AG09319 (cell line): ENCODE results near the genes PROC, IWS1 and AMMECR1L.

DNA sequence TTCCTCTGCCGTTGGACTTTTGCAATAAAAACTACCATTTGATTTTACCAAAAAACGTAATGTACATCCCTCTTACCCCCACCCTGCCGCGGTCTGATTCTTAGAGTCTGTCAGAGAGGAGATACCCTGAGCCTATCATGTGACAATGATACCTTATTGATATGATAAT lies 887 bp downstream of the GYPC start:
- RRBS = no CpG with 5 or more reads among the region's 4 CpGs

DNA sequence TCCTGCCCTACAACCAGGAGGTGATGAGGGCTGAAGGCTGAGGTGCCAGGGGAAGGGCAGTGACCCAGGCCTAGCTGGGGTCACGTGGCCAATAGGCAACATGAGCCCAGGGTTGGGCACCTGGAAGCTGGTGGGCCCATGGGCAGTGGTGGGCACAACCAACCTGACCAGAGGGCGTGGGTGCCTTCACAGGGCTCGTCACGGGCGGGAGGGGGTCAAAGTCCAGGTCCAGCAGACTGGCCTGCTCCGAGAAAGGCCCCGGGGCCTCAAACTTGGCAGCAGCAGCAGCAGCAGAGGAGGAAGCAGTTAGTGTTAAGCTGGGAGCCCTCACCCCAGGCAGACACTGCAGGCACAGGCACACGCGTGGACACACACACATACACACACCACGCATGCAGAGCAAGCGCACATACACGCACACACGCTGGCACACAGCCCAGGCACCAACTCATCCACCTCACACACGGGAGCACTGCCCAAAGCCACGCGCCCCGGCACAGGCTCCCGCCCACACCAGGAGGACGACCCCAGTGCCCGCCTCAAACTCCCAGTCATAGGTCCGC lies 53.1 kb downstream of the BIN1 start:
- RRBS = no CpG with 5 or more reads among the region's 21 CpGs

DNA sequence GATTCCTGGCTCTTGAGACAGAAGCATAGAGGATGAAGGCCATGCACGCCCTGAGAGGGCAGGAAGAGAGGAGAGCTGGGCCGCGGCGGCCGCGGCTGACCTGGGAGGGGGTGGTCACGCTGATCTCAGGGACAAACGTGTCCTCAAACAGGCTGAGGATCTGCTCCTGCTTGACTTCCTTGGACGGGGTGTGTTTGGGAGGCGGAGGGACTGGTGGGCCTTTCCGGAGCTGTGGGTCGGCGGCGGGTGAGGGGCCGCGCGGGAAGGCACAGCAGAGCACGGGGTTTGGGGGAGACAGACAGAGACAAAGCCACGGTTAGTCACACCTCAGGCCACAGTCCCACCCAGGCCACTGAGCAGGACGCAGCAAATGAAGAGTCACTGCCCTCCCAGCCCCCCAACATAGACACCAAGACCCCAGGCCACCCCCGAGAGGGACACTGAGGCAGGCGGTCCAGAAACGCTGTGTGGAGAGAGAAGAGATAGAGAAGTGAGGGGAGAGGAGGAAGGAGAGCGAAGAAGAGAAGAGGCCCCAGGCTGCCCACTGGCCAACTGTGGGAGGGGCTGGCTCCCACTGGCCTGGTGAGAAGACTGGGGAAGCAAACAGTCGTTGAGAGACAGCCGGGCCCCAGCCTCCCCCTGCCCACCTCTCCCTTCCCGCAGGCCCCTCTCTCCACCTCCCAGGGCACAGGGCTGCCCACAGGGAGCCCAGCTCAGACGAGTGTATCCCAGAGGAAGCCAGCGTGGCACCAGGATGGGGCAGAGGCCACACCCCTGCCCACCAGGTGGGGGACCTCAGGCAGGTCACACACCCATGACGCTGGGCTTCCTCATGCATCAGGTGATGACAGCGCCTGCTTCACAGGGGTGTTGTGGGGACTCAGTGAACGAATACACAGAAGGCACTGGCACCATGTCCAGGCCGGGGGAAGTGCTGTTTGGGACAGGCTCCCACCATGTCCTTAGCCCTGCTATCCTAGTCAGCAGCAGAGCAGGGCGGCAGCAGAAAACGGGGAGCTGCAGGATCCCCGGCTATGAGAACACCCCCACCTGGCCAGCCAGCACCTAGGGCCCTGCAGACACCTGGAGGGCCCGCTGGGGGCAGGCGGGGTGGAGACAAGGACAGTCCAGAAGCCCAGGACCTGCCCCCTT lies 49.2 kb downstream of the BIN1 start:
- RRBS = no CpG with 5 or more reads among the region's 38 CpGs

DNA sequence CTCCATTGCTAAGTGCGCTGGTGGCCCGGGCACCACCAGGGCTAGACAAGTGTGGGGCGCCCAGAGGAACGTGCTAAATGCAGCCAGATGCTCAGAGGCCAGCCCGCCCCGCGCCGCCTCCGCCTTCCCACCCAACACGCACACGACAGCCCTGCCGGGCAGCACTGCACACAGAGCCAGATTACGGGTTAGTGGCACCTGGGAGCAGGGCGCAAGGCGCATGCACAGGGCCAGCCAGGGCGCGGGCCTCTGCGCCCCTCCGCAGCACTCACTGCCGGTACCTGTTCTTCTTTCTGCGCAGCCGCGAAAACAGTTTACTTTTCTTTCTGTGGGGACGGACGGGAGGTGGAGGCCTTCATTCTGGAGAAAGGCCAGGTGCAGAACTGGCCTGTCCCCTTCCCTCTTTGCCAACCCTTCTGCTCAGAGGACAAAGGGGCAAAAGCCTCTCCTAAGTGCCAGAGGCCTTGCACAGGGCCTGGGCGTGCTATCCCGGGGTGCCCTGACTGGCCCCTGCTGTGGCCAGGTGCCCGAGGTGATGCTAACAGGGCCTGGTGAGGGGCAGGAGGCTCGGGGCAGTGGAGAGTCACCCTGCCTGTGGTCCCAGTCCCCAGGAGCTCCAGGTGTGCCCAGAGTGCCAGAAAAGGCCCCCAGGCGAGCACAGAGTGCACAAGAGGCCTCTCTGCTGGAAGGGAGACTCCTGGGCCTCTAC lies 46.5 kb downstream of the BIN1 start:
- RRBS = no CpG with 5 or more reads among the region's 30 CpGs

- RRBS = no CpG with 5 or more reads among the region's 26 CpGs
These were observed 37.9 kb downstream of the BIN1 start for GRCh38 chr2:127068838-127069700.

DNA sequence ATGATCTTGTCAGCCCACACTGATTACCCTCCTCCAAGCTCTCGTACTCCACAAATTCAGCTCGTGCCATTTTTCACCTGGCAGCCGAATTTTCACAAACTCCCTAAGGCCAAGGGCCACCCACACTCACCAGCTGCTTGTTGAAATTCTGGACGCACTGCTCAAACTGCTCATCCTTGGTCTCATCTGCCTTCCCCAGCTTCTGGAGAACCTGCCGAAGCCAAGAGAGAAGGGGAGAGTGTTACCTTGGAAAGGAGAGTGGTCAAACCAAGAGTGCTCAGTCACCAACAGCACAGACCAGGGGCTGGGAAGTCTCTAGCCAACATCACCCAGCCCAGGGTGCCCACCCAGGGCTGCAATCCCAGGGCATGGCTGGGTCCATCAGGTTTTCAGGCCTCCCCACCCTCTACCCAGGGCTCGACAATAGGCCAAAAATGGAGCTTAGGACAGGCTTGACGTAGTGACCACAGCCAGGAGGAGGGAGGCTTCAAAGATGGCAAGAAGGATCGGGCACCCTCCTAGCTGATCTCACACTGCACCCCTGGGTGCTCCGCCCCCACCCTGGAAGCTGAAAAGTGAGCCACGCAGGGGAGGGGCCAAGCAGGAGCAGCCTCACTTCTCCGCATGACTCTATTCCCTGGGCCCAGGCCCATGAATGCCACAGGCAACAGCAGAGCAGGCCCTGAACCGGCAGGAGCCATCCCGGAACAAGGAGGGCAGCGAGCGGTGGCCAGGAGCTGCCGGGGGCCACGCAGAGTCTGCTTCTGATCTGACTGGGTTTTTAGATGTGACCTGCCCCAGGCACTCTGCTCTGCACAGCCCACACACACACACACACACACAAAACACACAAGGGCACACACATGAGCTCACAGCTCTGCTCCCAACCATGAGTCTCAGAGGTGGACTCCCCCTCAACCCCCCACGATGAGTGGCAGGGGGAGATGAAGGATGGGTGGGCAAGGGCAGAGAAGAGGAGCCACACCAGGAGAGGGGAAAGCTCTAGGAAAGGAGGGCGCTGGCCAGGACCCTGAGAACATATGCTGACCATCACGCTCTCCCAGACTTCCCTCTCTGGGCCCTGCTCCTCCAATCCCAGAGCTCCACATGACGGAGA lies 30.1 kb downstream of the BIN1 start:
- RRBS = 61% methylated on average over 3 of the region's 21 CpGs

DNA sequence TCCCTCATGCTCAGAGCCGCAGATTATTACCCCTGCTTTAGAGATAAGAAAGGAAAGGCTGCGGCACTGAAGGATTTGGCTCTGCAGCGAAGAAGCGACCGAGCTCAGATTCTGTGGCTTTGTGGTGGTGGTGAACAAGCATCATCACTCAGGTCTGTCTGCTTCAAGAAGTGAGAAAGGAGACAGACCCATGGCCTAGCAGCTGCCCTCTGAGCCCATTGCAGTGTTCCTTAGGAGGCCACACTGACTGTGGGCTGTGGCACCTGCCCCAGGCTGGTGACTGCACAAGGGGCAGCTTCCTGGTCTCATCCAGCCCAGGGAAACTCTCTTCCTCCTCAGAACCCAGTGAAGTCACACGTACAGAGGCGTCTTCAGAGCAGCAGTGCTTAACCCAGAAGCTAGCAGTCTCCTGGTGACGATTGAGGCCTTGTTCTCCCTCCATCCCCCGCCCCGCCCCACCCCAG lies 22.3 kb downstream of the BIN1 start:
- RRBS = no CpG with 5 or more reads among the region's 10 CpGs

DNA sequence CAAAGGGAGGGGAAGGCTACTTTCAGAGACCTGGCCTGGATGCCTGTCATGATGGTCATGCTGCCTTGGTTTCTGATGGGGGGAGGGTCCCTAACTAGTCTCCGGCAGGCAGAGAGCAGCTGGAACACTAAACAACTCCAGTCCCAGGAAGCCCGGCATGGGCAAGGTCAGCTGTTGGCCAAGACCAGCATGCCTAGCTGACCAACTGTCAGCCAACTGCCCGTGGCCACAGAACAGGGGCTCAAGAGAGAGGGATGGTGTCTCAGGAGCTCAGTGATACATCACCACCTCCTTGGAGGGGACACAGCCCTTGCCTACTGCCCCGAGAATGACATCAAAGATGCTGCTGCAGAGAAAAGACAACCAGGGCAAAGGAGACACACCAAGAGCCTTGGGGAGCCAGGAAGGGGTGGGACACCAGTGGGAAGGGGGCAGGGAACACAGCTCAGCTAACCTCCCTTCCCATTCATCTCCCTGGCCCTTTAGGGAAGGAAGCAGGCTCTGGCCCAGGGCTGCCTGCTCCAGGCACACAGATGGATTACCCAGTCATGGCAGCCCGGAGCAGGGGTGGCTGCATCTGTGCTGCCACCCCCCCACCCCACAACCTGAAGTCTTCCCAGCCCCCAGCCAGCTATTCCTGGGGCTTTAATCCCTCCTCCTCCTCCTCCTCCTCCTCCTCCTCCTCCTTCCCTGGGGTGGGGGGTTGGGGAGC lies 2.0 kb downstream of the BIN1 start:
- RRBS = no CpG with 5 or more reads among the region's 5 CpGs

DNA sequence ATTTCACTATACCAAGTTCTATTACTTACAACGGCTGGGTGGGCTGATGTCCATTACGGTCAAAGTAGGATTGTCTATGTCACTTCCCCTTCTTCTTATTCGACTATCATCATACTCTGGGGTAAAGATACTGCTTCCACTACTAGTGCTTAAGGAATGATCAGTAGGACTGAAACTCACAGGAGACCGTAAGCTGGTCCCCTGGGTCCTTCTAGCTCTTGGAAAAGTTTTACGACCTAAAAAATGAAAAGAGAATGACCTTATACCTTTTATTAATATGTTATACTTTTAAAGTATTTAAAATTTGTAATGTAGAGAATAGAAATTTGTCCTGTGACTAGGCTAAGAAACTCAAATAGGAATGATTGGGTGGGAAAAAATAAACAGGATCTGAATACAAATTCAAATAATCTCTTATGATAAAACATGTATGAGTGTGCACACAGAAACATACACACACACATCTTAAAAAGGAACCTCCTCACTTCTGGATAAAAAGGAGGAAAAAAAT lies 28.1 kb upstream of the ERCC3 start:
- RRBS = no CpG with 5 or more reads among the region's 5 CpGs

- RRBS = no CpG with 5 or more reads among the region's 10 CpGs
These were observed at the start of gene PROC for GRCh38 chr2:127418207-127418569. Gene PROC, plus strand, starts transcription at chr2:127418427.

- RRBS = 92% methylated on average over 3 of the region's 9 CpGs
These were observed 1.7 kb downstream of the PROC start for GRCh38 chr2:127419889-127420384.

DNA sequence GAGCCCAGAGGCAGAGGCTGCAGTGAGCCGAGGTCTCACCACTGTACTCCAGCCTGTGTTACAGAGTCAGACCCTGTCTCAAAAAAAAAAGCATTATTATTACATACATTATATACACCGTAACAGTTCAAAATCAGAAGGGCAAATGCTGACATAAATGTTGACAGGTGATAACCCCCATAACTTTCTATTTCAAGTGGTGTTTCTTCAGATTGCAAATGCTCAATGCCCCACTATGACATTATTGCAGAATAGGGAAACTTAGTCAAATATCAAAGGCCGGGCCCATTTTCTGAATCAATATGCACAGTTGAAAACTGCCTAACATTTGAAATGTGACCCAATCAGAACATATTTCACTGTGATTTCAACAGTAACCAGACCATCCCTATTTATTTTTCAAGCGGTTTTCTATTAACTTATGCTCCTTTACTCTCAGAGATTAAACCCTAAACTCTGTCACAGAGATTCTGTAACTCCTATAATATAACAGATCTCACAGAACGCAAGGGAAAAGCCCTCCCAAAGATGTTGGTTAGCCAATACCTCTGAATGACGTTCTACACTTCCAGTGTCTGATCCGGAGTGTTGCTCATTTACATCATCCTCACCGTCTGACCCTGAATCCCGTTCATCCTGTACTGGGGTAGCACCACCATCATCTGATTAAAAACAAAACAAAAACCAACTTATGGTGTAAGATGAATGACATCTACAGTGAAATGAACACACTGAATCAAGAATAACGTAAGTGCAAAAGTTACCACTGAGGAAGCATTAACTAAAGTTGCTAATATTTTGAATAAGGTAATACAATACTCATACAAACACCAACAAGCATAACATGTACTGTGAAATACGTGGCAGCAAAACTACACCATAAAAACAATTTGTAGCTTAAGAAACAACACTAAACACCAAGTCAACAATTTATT lies 2.9 kb downstream of the IWS1 start:
- RRBS = no CpG with 5 or more reads among the region's 11 CpGs

DNA sequence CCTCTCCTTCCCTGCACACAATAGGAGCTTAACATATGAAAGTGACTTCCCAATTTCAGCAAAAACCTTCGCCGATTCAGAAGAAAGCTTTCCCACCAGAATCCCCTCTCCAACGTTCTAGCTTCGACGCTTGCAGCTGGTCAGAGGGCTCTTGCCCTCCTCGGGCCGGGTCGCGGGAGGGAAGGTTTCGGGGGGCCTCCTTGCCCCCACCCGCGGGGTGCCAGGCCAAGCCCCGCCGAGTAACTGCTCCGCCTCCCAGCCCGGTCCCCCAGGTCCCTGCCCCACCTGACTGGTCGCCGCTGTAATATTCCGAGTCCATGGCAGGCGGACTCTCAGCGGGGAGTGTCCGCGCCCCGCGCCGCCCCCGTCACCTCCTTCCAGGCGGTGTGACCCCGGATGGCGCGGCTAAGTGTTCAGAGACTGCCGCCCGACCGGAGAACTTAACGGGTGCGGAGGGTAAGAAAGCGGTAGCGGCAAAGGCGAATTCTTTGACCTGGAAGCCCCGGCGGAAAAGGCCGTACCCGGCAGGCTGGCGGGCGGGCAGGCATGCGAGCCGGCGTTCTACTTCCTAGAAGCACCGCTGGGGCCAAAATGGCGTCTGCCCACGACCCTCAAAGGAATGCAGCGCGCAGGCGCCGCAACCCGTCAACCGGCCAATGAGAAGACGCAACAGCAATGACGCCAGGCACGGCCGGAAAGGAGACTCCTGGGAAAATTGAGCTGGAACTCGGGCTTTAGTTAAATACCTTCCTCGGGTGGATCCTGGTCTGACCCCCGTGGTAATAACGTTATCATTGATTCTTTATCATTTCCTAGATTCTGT lies at the start of gene IWS1:
Gene IWS1 (minus strand): TSS at position 600 of the 823 bp plus-strand sequence.
- RRBS = under 1% methylated on average over 26 of the region's 65 CpGs

GRCh38 chr2:127577928-127578397 lies 42.5 kb downstream of the MYO7B start:
- RRBS = no CpG with 5 or more reads among the region's 11 CpGs

DNA sequence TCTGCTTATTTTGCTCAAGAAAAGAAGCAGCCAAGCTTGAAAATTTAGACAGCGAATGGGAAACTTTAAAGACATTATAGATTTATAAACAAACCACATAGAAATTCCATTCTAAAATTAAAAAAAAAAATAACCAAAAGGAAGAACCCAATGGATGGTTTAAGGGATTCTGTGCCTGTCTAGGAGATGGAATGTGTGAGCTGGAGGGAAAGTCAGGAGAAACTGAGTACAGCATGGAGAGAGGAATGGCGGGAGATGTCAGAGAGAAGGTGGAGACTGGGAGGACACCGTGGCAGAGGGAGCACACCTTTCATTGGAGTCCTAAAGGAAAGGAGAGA lies 43.4 kb downstream of the MYO7B start:
- RRBS = no CpG with 5 or more reads among the region's 3 CpGs

DNA sequence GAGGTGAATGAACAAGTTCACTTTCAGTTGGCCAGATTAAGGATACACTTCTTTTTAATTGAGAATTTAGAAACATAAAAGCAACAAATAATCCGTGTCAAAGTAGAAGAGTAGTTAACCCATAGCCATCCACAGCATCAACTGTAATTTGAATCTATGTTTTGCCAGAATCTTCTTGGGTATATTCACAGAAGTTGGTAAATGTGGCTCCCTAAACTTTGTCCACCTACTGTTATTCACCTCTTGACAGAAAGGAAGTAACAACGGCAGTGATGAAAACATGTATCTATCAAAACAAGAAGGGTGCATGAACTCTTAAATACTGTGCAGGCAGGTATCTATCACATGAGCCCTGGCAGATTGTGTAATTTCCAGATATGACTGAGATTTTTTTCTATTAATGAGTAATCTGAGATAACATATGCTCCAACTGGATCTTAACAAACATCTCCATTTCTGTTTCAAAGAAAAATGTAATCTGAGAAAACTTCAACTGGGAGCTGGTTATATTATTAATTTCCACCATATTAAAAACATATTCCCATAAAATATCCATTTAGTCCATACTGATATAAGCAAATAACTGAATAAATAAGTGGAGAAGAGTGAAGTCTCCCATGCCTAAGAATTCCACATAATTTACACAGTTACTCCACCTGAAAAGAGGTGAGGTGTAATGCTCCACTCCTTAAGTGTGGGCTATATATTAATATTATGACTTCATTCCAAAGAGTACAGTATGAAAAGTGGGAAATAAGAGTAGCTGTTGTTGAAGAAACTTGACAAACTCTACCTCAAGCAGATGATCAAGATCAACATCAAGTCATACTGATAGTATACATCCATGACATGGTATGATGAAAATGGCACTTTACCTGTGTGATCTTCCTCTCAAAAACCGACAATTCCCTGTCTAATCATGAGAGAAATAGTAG lies 36.7 kb downstream of the SFT2D3 start:
- RRBS = no CpG with 5 or more reads among the region's 3 CpGs

- RRBS = no CpG with 5 or more reads among the region's 11 CpGs
These were observed 4.6 kb downstream of the WDR33 start for GRCh38 chr2:127806234-127806874.

- RRBS = no CpG with 5 or more reads among the region's 39 CpGs
These were observed 612 bp downstream of the AMMECR1L start for GRCh38 chr2:127885125-127885563.

GRCh38 chr2:127885731-127886611 lies at the start of gene AMMECR1L:
Gene AMMECR1L, minus strand, starts transcription at chr2:127885956.
- RRBS = under 1% methylated on average over 8 of the region's 92 CpGs

- RRBS = no CpG with 5 or more reads among the region's 5 CpGs
These were observed 3.2 kb upstream of the AMMECR1L start for GRCh38 chr2:127888946-127889459.